Ascending aorta (tissue), 1 donor: ENCODE results near the gene ABCB10.

DNA sequence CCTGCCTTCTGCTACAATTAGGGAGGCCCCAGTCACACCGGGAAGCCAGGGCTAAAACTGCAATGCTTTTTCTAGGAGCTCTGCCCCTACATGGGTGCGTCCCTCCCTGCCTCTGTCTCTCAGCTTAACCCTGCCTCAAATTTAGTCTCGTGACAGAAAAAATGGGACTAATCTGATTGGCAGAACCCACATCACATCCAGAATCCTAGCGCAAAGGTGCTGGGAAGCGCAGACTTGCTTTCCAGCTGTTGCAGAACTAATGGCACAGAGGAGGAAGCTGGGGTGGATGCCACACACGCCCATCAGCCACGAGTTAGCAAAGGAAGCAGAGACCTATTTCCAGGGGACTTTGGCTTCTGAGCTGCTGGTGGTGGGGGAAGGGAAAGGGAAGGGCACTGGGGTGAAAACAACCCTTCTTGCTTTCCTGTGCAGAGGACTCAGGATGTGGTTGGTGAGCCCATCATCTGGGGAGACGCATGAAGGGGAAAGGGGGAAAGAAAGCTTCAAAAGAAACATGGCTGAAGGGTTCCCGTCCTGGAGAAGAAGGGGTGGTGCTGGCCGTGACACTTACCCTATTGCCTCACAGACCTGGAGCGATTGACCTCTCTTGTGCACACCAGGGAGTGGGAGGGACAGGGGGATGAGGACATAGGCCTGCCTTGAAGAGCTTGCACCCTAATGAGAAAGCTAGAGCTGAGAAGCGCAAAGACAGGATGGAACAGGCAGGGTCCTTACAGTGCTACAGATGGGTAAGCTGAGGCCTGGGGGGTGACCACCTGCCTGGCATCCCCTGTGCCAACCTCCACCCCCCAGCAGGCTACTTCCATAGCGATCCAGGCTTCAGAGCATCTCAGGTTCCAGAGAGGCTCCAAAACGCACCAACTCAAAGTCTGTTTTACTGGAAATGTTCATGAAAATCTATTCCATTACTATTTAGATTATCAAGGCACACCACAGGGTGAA, 140.8 kb upstream of the RAB4A start:
- PRO-cap: no peak

DNA sequence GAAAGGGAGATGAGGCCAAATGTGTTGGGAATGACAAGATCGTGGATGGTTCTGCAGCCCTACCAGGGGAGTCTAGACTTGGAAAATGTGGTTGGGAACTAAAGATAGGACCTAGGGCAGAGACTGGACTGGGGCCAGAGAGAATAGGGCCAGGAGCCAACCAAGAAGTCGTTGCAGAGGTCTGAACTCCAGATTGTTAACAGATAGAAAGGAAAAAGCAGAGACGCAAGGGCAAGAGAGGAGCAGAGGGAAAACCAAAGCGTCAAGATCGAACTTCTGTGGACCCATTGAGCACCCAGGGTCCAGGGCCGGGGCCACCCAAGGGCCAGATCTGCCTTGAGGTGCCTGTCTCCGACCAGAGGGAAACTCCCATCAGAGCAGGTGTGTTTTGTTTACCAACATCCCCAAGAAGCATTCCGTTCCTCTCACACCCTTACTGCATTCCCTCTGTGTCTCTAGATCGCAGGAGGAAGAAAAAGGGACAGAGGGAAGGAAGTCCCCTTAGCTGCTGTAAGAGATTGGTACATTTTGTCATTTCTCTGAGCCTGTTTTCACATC, 106.1 kb upstream of the RAB4A start:
- PRO-cap: no peak

GRCh38 chr1:229171954-229172329, 99.0 kb upstream of the RAB4A start:
- PRO-cap: no peak

DNA sequence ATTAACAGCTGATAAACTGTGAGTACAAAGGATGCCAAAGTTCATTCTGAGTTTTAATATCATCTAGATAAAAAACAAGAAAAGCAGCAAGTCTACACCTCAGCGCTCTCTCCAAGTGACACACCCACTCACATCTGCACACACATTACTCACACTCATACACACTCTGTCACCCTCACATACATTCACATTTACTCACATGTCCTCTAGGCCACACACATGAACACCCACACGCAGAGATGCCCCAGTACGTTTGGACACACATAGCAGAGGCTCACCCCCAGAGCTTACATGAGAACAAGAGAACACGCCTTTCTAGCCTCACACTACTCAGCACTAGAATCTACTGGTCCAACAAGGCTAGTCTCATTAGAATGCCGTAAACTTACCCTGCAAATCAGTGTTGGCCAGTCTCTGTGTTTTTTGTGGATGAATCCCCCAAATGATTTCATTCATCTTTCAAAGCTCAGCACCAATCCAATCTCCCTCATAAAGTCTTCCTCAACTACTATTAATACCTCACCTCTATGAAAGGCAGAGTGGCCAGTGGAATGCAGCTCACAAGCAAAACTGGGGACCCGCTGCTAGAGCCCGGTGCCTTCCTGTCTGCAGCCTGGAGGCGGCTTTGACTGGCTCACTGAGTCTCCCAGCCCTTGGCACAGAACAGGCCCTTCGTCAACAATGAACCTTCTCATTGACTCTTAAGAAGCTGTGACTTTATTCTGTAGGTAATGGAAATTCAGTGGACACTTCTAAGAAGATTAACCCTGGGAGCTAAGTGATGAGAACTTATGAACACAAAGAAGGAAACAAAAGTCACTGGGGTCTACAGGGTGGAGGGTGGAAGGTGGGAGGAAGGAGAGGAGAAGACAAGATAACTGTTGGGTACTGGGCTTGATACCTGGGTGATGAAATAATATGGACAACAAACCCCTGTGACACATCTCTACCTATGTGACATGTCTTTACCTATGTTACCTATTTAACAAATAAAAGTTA, 87.0 kb upstream of the RAB4A start:
- PRO-cap: no peak

DNA sequence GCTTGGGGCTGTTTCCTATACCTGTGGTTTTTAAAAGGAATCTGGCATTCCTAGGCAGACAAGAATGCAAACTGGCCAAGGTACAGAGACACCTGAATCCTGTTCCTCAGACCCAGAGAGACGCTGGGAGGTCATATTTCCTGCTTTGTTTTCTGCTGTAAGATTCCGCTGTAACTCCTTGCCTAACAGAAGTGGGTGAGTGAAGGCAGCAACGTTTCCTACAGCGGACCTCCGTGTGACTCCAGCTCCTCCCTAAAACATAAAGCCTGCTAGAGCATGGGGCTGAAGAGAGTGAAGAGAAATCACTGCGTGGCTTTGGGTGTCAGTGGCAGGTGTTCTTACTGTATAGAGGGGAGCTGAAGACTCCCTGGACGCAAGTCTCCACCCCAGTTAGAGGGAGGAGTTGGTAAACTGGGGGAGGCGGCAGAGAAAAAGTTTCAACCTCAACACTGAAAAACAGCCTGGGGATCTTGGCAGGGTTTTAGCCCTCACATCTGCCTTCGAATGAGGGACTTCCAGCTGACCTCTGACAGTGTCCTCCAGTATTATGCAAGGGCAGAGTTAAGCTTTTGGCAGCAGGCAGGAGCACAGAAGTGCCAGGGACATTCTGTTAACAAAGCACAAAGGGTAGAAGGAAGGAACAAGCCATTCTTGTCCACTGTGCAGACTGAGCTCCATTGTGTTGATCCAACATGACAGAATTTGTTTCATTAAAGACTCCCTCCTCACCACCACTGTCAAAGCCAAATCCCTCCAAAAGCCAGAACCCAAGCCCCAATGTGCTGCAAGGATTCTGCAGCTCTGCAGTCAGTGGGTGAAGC, 41.3 kb upstream of the RAB4A start:
- PRO-cap: no peak

- PRO-cap: no peak
Measured at GRCh38 chr1:229253186-229253624, 17.7 kb upstream of the RAB4A start.

DNA sequence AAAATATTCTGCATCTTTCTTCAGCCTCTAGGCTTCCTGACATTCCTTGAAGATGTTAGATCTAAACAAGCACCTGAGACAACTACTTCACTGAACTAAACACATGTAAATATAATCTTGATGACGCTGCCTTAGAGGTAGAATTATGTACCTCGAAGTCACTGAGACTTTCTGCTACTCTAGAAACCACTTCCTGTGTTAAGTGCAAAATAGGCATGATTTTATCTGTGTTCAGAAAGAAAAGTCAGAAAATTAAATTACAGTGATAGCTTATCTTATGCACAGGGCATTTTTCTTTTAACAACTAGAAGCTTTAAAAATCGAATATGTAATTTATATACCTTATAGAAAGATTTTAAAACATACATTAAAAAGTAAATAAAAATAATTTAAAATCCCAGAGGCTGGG, 17.3 kb upstream of the RAB4A start:
- PRO-cap: no peak

DNA sequence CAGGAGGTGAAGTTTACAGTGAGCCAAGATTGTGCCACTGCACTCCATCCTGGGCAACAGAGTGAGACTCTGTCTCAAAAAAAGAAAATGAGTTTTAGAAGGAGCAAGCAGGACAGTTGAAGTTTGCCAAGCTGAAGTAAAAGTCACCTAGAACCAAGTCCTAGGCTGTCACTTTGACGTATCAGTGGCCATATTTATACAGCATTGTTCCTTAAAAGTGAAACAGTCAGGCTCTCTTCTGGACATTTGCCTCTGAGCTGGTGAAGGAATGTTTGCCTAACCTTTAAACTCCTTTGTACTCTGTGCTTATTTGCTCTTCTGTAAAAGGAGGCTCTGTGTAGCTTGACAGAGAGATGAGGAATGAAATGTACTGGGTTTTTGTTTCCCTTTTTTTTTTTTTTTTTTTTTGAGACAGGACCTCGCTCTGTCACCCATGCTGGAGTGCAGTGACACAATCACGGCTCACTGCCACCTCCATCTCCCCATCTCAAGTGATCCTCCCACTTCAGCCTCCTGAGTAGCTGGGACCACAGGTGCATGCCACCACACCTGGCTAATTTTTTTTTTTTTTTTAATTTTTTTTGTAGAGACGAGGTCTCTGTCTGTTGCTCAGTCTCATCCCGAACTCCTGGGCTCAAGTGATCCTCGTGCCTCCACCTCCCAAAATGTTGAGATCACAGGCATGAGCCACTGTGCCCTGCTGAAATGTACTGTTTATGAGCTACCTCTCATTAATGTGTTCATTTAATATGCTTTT, 2.9 kb downstream of the RAB4A start:
- PRO-cap: no peak

DNA sequence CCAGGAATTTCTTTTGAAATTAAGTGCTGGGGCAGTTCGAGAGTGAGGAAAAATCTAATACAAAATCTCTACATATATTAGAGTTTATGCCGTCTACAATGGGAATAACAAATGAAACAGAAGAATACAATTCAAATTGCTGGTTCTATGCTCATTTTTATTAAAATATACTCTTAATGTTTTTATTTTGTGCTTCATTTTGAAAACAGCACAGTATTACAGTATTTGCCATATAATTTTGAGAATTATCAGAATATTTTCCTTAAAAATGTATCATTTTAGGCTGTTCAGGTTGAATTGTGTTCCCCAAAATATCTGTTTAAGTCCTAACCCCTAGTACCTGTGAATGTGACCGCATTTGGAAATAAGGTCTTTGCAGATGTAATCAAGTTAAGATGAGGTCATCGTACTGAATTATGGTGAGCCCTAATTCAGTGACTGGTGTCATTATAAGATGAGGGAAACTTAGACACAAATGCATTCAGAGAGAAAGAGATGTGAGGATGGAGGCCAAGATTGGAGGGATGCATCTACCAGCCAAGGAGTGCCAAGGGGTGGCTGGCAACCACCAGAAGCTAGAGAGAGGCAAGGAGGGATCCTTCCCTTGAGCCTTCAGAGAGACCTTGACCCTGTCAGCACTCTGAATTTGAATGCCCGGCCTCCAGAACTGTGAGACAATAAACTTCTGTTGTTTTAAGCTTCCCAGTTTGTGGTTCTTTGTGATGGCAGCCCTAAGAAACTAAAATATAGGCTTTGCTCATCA, 4.0 kb downstream of the RAB4A start:
- PRO-cap: no peak

DNA sequence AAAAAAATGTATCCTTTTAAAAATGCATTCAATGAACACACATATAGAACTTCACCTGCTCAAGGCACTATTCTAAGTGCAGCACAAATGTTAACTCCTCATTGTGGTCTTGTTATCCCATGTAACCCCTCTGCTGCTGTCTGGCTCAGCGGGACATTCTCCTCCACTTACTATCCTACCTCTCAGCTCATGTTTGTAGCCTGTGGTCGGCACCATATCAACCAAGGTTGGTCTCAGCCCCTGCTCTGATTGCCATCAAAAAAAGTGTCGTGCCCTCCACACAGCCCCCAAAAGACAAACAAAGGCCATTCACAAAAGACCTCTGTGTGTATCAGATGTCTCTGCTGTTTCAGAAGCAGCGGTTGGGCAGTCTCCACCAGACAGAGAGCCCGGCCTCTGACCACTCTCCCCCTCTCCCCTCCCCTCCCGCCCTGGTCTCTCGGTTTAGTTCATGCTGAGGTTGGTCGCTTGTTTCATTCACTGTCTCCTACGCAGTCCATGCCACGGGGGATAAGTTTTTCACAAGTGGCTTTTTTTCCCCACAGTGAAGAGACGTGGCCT, 27.2 kb downstream of the ACTA1 start:
- PRO-cap: no peak

DNA sequence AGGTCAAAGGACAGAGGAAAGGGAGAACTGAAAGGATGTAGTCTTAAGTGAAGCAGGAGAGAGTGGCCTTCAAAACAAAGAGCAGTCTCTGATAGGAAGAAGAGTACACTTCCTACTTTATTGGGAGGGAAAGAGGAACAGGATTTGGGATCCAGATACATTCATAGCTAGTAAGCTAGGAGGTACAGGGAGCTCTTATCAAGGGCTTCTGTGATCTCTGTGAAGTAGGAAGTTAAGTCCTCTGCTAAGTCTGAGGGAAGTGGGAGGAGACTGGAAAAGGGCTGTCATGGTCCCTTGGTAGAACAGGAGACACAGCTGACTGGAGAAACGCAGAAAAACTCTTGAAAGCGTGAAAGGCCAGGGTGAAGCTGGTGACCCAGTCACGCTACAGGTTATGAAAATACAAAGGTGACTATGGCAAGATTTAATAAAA, 28.1 kb downstream of the NUP133 start:
- PRO-cap: no peak

DNA sequence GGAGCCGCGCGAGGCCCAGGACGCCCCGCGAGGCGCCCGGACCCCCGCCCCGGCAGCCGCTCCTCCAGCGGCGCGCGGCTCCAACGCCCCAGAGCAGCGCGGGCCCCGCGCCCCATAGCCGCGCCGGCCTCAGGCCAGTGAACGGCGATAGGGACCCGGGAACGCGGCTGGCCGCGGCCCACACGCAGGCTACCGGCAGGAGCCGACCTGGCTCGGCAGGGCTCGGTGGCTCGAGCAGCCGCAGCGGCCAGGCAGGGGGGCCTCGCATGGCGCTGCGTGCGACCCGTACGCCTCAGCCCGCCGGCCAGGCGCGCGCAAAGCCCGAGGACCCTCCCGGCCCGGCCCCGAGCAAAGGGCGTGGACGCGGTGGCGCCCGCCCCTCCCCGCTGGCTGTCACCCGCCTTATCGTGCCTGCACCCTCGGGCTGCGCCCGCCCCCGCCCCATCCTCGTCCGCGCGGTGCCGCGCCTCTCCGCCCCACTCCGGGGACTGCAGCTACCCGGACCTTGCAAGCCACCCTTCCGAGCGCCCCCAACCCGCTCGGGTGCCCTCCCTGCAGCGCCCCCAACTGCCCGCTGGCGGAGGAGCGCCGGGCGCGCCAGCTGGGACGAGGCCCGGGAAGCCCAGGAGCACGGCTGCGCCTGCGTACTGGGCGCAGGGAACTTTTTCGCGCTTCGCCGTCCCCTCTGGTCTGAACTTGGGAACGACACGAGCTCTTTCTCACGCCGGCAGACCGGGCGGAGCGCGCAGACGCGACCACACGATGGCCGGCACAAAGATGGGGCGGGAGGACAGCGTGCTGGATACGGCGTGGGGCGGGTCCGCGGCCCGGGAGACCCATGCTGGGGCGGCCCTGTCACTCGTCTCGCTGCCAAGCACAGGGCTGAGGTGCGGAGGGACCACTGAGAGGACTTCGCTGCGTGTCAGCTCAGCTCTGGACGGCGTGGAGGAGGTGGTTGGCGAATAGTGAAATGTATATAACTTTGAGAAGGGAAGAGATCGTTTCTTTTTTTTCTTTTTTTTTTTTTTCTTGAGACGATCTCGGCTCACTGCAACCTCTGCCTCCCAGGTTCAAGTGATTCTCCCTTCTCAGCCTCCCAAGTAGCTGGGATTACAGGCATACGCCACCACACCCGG, at the start of gene ABCB10:
Gene ABCB10 (minus strand): TSS at position 323 of the 1,136 bp plus-strand sequence.
- PRO-cap: bidirectional peak, plus-strand start at position 774 of the sequence, minus-strand start at position 576 of the sequence

DNA sequence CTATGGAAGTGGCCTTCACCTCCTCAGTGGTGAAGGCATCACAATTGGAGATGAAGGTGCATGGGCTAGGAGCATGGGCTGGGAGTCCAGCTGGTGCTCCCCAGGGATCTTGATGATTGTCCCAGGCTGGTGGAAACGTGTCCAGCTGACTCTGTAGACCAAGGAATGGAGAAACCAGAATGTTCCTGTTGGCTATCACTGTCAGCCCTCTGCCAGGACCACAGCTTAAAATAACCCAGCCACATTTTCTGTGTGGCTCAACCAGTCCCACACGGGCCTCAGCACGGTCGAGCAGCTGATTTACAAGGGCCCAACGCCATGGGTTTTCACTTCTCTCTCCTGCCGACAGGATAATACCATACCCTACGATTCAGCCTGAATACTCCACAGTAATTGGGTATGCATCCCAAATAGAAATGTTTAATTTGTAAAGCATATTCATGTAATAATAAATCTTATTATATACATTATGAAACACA, 28.6 kb downstream of the TAF5L start:
- PRO-cap: bidirectional peak, plus-strand start at position 329 of the sequence, minus-strand start at position 118 of the sequence

DNA sequence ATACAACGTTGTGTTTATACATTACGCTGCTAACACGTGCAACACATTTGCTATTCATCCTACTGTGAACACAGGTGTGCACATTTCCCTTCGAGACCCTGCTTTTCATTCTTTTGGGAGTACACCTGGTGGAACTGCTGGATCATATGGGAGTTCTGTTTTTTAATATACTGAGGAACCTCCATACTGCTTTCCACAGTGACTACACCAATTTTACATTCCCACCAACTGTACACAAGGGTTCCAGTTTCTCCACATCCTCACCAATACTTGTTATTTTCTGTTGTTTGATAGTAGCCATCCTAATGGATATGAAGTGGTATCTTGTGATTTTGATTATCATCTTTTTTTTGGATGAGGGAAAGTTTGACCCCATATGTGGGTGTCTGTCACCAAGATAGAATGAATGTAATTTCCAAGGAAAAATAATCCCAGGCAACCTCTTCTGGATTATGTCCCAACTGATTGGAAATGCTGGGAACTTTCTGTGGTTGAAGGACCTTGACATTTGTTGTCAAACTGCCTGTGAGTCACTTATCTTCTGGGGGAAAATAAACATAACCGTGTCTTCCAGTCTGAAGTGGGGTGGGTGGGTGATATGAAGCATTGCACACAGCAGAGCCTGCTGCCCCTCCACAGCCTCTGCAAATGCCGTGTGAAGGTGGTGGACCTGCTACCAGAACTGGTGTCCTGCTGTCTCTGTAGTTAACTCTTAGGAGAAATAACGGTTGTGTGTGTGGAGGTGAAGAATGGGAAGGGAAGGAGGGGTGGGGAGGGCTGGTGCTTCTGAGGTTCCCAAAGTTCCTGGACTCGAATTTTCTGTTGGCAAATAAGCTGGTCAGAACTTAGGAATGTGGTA, 23.0 kb downstream of the GALNT2 start:
- PRO-cap: no peak

GRCh38 chr1:230105558-230106793, 38.9 kb downstream of the GALNT2 start:
- PRO-cap: no peak

- PRO-cap: no peak
Measured at GRCh38 chr1:230158579-230159380, 91.7 kb downstream of the GALNT2 start.

GRCh38 chr1:230212328-230212848, 145.3 kb downstream of the GALNT2 start:
- PRO-cap: no peak

DNA sequence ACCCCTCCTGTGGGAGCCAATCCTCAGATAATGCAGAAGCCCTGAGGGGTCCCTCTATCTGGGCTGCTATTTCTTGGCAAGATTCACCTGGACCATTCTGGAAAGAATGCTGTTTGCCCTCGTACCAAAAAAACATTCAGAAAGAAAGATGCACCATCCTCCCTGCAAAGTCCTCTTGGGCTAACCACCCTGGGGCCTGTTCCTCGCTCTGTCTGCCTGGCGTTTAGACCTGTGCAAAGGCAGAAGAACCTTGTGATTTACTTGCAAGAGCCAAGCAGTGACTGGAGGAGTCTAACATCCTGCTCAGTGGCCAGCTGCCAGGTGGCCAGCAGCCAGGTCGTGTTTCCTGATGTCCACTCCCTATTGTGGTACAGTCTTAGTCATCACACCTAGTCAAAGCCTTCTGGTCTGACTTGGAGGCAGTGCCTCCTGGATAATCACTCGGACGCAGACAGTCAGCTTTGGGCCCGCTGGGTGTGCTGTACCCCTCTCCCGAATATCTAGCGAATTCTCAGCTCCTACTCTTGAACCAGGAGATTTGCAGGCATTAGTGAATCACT, 118.1 kb downstream of the PGBD5 start:
- PRO-cap: no peak

DNA sequence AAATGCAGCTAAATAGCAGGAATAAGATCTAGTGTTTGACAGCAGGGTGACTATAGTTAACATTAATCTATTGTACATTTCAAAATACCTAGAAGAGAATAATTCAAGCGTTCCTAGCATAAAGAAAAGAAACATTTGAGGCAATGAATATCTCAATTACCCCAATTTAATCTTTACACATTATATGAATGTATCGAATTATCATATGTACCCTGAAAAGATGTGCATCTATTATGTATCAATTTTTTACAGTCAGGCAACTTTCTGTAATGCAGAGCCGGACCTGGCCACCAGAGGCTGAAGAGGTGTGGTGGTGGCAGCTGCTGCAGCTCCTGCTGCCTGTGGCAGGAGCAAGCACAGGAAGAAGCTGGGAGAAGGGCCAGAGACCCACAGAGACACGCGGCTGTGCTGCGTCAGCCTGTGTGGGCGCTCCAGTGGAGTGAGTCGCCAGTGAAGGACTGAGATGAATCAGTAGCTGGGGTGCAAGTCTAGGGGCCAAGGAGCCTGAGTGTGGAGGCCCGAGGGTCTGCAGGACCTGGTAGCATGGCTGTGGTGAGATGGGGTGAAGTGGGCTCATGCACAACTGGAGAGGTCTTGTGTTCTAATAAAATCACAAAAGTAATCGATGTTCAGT, 74.3 kb upstream of the COG2 start:
- PRO-cap: no peak

- PRO-cap: no peak
Measured at GRCh38 chr1:230603290-230603773, 38.9 kb upstream of the COG2 start.